ENCODE measurements around a stretch of chr22.

- PRO-cap = no peak
Observed at GRCh38 chr22:38696504-38697721, 3.8 kb downstream of the JOSD1 start.

DNA sequence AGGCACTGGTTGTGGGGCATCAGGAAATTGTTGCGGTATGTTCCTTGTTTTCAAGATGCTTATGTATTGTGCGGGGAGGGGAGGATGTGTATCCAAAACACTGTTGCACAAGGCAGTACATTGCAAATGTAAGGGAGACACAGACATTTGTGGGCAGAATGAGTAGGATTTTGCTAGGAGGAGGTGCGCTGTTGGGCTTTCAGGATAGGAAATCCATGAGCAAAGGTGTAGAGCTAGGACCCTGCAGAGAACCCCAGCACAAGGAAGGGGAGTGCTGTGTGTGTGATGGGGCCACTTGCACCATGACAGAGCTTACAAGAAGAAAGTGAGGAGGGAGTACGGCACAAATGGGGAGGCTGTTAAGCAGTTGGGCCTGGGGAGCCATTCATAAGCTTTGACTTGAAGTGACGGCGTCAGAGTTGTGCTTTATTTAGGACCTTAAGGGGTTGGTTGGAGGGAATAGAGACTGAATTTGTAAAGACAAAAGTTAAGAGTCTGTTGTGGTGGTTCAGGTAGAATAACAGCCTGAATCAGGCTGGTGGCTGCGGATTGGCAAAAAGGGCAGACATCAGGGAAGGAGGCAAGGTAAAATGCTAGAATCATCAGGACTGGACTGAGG lies 7.3 kb downstream of the GTPBP1 start:
- PRO-cap = no peak

DNA sequence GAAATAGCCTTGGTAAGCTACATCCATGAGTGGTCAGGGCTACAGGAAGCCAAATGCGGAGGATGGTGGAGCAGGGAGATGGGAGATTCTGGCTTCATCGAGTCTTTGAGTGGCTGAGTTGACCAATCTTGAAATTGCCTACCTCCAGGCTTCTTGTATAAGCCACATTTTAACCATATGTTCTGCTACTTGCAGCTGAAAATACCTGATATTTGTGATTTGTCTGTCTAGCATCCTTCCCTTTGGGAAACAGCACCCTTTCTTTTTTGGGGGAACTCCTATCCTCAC lies 5.9 kb upstream of the DNAL4 start:
- PRO-cap = no peak

DNA sequence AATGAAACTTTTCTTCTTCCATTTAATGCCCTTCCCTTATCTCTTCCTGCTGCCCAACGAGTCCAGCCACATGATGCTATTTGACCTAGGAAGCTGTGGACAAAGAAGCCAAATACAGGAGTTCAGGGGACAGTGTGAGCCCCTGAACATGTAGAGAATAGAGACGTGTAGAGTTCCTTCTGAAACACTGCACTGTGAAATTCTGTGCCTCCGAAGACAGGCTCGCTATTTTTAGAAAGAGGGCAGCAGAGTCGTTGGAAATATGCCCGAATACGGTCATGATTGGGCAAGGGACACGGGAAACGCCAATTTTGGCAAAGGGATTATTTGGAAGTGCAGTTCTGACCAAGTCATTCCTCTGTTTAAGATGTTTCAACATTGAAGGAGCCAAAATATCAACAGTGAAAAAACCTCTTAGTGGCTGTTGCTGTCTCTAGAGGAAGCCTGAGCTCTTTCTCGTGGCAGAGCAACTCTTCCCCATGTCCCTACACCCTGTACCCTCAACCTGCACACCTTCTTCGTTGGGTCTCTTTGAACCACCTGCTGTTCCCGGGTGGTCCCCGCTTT lies 9.4 kb upstream of the CBX6 start:
- PRO-cap = unidirectional peak, minus-strand start at position 189 of the sequence

- PRO-cap = no peak
Observed at GRCh38 chr22:38971096-38971597, 11.0 kb upstream of the APOBEC3B start.

- PRO-cap = no peak
Observed at GRCh38 chr22:39066653-39067504, 10.2 kb upstream of the APOBEC3G start.

DNA sequence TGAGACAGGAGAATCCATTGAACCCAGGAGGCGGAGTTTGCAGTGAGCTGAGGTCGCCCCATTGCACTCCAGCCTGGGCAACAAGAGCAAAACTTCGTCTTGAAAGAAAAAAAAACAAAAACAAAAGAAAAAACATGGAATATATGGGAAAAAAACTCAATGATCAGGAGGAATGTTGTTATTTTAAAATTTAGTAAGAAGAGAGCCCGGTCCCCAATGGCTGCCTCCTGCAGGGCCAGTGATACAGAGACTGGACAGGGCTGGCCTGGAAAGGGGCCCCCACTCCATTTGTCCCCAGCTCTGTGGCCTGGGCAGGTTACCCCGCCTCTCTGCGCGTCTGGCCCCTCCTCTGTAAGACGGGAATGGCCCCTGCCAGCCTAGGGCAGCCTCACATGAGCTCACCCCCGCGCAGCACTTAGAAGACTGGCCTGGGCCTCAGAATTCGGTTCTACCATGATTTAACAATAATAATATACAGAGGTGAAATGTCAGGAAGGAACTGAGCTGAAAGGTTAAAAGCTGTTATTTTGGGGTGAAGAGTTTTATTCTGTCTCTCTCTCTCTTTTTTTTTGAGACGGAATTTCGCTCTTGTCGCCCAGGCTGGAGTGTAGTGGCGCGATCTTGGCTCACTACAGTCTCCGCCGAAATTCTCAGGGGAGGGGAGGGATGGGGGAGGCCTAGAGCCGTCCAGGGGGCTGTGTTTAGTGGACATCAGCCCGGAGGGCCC lies 1.2 kb downstream of the APOBEC3G start:
- PRO-cap = no peak

DNA sequence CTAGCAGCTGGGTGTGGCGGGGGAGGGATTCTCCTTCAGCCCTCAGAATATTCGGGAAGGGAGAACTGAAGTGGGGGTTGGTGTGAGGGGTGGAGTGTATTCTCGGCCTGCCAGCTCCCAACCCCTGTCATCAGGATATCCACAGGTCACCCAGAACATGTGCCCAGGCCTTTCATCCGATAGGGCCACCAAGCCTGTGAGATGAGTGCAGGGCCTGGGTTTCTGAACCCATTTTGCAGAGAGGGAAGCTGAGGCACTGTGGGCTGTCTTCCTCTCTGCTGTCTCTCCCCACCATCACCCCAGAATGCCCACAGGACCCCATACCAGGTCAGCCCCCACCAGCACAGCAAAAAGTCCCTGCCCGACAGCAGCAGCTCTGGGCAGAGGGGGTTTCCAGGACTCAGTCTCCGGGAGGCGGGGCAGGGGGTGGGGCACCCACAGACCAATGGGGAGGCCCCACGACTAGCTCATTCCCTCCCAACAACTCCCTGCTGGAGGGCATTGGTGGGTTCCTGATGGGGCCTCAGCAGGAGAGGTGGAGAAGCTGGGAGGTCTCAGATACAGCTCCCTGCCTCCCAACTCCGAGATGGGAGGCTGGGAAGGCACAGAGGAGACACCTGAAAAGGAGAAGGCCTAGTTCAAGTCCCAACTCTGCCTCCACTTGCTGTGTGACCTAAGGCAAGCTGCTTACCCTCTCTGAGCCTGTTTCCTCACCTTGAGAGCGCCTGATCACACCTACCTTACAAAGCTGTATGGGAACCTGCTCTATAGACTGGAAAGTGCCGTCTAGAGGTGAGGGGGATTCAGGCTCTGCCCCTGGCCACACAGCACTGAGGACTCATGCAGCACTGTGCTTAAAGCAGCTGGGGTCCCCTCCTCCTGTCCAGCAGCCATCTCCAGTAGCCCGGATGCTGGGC lies 3.7 kb downstream of the CBX7 start:
- PRO-cap = bidirectional peak, plus-strand start at position 584 of the sequence, minus-strand start at position 378 of the sequence

DNA sequence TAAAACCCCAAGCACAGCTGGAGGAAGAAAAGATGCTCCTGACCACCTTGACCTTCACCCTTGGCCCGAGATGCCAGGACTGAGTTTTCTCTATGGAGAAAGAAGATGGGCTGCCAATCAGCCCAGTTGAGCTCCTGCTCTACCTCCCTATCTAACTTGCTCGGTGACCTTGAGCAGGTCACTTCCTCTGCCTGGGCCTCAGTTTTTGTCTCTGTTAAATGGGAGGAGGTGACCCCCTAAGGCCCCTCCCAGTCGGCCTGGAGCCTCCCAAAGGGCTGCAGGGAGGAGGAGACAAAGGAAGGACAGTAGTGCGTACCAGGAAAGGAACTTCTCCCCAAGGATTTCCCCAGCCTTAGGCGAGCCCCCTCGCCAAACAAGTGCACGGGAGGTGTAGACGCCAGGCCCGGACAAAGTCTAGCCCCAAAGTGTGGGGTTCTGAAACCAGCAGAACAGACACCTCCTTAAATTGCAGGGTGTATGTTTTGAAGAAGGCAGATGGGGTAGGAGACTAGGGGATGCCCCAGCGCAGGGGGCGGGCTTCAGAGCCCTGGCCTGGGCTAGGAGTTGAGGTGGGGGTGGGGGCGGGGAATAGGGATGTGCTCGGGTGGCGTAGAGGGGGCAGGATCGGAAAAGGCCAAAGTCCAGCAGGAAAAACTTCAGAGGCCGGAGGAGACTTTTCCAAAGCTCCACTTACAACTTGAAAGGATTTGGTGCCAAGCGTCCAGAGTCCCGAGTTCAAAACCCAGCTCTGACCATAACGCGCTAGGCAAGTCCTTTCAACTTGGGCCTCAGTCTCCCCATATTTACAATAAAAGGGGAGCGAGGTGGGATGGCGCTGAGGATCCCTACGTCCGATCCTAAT lies 971 bp downstream of the CBX7 start:
- PRO-cap = unidirectional peak, plus-strand start at position 270 of the sequence

GRCh38 chr22:39183854-39184950 lies 31.7 kb upstream of the CBX7 start:
- PRO-cap = unidirectional peak, plus-strand start at chr22:39184223

GRCh38 chr22:39343532-39343908 lies 6.3 kb upstream of the SYNGR1 start:
- PRO-cap = no peak

GRCh38 chr22:39348834-39349101 lies 1.0 kb upstream of the SYNGR1 start:
- PRO-cap = no peak

DNA sequence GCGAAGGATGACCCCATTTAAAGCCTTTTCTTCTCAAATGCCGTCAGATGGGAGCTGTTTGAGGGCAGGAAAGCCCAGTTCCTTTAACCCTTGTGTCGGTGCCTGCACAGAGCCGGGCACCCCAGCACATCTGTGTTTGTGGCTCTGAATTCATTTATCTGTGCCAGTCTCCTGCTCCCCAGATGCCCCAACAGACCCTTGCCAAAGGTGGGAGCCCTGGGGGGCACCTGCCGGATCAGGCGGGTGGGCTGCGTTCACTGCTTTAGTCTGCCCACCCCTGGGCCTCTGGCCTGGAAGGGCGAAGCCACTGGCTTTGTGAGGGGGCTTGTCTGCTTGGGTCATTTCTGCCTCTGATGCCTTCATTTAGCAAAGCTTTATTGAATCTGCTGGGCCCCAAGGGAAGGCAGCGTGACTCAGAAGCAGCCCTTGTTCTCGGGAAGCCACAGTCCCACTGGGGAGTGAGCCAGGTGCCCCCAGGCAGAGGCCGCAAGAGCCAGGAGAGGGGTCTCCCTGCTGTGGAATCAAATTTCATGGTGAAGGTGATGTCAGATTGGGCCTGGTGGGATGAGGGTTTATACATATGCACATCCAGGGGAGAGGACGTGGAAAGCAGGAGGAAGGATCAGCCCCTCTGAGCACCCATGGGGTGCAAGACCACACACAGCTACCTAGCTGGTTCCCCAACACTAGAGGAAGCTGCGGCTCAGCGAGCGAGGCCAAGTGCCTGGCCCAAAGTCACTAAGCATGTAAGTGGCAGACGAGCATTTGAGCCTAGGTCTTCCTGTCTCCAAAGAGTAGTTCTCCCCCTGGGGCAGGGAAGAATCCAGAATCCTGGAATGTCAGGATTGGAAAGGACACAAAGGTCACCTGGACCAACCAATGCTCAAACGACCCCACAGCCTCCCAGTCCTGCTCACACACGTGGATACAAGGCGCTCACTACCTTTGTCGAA lies 1.8 kb downstream of the SYNGR1 start:
- PRO-cap = no peak

DNA sequence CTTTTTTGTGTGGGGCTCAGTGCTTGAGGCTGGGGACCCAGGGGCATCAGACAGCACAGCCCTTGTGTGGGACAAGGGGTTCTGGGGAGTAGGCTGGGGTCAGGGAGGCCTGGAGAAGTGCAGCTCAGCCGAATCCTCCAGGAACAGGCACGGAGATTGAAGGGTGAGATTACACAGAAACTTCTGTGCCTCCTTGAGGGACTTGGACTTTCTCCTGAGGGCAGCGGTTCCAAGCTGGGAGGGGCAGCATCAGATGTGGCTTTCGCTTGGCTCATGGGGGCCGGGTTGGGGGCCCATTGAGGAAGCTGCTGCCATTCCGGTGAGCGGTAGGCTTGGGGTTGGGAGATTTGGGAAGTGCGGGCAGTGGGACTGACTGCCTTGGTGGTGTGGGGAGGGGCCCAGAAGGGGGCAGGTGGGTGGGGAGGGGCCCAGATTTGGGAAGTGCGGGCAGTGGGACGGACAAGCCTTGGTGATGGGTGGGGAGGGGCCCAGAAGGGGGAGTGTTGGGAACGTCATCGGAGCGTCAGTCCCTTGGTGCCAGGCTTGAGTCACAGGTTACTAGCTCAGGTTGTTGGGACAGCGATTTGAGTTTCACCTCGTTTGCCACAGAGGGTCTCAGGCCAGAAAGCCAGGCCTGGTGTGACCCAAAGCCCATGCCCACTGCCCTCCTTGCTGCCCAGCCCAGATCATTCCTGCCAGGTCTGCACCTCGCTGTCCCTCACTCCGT lies 12.1 kb downstream of the MGAT3 start:
- PRO-cap = no peak

- PRO-cap = no peak
Observed at GRCh38 chr22:39521394-39522000, 1.1 kb downstream of the ATF4 start.

- PRO-cap = no peak
Observed at GRCh38 chr22:39658397-39658910, 87.9 kb downstream of the CACNA1I start.

- PRO-cap = no peak
Observed at GRCh38 chr22:39661845-39662275, 91.3 kb downstream of the CACNA1I start.

DNA sequence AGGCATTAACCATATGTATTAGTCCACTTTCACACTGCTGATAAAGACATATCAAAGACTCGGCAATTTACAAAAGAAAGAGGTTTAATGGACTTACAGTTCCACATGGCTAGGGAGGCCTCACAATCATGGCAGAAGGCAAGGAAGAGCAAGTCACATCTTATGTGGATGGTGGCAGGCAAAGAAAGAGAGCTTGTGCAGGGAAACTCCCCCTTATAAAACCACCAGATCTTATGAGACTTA lies 19.8 kb downstream of the ENTHD1 start:
- PRO-cap = no peak

DNA sequence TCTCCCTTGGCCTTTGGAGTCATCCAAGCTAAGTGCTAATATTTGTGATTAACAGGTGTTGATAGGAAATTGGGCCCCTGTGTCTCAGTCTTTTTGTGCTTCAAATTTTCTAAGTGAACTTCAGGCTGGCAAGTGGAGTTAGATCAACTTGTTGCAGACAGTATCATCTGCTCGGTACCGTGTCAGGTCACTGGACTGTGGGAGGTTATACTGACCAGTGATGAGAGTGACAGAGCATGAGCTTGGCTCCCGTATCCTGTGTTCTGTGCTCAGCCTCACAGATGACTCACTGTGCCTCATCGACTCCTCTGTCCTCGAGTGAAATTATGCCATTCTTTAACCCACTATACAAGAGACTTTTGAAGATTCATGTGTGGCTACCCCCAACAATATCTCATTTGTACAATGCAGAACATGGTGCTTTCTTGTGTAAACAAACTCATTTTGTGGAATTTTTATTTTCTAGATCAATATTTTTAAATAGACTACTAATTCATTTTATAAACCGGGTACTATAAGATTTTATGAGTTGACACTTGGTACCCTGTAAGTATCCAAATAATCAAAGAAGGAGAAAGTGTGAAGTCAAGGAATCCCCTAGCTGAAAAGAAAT lies 7.9 kb downstream of the GRAP2 start:
- PRO-cap = no peak

DNA sequence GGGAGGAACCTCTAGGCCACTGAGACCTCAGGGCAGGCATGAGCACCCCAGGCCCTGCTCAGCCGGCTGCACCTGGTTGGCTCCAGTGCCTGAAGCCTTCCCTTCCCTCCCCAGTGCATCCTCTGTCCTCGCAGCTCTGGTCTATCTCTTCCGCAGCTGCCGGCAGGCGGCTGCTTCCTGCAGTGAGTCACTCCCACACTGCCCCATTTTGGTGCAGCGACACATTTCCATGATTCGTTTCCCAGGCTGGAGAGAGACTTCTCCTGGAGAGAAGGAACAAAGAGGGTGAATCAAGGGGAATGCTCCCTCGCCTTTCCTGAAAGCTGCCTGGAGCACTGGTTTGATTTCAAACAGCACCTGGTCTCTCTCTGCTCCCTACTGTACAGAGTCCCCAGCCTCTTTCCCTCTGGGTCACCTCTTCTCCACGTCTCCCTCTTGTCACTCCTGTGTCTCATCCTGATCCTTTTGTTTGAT lies 592 bp upstream of the TMA7B start:
- PRO-cap = no peak